Melanocyte of skin (primary cell): ENCODE results near the genes CC2D1A and C19orf67.

DNA sequence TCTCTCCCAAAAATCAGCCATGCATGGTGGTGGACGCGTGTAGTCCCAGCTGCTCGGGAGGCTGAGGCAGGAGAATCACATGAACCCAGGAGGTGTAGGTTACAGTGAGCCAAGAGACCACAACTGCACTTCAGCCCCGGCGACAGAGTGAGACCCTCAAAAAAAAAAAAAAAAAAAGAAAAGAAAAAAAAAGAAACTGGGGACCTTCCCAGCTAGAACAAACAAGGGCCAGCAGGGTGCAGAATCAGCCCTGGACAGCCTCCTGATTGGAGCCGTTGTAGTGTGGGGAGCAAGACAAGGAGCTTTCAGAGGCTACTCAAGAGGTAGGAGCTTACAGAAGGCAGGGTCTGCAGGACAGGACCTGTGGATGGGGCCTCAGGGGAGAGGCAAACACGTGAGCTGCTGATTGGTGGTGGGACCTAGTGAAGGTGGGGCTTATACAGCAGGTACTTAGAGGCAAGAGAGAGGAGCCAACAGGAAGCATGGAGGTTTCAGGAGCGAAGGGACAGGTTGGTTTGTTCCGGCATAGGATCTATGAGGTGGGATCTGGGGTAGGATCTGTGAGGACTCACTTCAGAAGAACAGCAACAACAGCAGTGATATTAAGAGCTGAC, 32.3 kb downstream of the ZSWIM4 start:
- CAGE, long polyA plus RNA, 2 experiments: no peak in any of the 2 experiments

- CAGE, long polyA plus RNA, 2 experiments: no peak in any of the 2 experiments
Measured at GRCh38 chr19:13874078-13874484, 2.9 kb upstream of the NANOS3 start.

DNA sequence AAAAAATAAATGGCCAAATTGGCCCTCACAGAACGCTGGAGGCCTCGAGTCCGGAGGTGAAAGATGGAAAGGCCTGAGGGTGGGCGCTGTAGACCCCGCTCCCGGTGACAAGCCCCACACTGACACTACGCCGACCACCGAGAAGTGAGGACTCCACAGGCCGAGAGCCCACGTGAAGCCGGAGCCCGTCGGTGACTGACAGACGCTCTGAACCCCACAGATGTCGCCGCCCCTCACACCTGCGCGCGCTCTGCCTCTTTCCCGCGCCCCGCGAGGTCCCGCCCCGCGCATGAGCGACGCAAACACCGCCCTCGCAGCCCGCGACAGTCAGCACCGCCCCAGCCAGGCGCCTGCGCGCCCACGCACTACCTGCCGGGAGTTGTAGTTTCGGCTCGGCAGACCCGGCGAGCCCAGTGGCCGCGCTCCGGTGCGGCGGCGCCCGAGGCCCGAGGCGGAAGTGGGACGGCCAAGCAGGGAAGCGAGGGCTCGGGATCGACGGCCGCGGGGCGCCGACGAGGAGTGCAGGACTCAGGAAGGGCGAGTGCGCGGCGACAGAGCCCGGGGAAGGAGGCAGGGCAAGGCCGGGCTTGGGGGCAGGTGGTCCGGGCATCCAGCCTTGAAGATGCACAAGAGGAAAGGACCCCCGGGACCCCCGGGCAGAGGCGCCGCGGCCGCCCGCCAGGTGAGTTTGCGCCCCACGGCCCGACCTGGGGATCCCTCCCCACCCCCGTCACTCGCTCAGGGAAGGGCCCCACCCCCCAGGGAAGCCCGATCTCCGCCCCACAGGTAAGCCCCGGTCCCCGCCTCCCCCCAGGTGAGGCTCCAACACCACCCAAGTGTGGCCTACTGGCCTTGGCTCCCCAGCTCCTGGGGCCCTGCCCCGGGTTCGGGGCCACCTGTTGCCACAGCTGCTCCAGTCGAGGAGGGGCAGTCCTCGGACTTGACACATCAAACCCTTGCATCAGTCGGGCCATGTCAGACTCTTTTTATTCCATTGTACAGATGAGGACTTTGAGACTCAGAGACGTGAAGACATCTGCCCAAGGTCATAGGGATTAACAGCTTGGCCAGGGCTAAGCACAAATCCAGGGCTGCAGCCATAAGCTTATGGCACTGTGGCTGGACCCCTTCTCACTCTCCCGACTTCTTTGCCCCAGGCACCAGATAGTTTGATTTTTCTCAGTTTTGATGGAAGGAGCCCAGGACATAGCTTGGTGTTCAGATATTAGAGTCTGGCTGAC, at the start of gene CC2D1A:
Gene CC2D1A, plus strand, starts transcription at position 382 of the 1,241 bp plus-strand sequence.
- CAGE, long polyA plus RNA, 2 experiments: no peak in any of the 2 experiments

GRCh38 chr19:13952800-13953841, 812 bp downstream of the DCAF15 start:
- CAGE, long polyA plus RNA, 2 experiments: no peak in any of the 2 experiments

- CAGE, long polyA plus RNA, 2 experiments: no peak in any of the 2 experiments
Measured at GRCh38 chr19:14052666-14053706, 8.9 kb downstream of the PALM3 start.

- CAGE, long polyA plus RNA, 2 experiments: no peak in any of the 2 experiments
Measured at GRCh38 chr19:14085608-14086826, at the start of gene C19orf67. C19orf67 (minus strand) TSS chr19:14085783.

- CAGE, long polyA plus RNA, 2 experiments: no peak in any of the 2 experiments
Measured at GRCh38 chr19:14088938-14089725, 3.5 kb upstream of the C19orf67 start.

DNA sequence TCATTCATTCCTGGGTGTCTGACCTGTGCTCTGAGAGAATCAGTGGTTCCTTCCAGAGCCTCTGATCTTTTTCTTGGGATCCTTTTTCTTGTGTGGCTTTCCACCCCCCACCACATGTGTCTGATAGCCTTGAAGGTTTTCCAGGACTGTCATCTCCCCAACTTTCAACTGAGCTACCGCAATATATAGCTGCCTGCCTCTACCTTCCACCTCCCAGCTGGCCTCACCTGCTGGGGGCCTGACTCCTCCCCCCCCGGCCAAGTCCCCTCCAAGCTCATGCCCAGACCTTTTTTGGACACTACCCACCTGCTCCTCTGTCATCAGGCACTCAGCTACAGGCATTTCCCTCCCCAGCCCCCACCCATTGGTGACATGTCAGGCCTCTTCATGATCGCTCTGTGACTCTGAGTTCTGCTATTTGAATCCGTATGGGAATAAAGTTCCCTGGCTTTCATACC, 1.9 kb downstream of the PRKACA start:
- CAGE, long polyA plus RNA, 2 experiments: no peak in any of the 2 experiments

DNA sequence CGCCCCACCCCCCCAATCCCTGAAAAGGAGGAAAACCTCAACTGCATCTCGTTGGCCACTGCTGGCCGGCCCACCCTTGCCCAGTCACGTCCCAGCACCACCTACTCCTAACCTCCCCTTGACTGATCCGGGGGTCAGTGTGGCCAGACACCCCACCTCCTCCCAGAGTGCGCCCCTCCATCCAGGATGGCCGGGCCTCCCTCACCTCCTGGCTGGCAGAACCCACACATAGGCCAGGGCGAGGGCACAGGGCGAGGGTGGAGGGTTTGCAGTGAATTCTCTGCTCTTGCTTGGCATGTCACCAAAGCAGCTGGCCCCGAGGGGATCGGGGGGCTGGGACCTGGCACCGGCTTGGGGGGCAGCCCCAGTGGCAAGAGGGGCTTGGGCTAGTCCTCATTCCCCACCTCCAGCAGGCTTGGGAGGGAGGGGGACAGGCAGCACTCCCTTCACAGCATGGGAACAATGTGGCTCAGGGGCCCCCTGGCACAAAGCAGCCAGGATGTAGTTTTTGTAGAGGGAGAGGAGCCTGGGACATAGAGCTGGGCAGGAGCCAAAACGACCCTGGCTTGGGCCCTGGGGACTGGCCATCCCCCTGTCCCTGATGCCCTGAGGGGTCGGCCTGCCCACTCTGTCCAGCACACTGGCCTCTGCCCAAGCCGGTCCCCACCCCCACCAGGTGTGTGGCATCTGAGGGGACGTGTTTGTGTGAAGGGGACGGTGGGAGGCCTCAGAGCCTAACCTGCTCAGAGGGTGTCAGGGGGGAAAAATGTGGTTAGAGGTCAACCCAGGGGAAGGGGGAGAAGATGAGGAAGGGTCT, 28.5 kb upstream of the ASF1B start:
- CAGE, long polyA plus RNA, 2 experiments: no peak in any of the 2 experiments

- CAGE, long polyA plus RNA, 2 experiments: no peak in any of the 2 experiments
Measured at GRCh38 chr19:14221375-14221613, 15.3 kb upstream of the ADGRL1 start.

DNA sequence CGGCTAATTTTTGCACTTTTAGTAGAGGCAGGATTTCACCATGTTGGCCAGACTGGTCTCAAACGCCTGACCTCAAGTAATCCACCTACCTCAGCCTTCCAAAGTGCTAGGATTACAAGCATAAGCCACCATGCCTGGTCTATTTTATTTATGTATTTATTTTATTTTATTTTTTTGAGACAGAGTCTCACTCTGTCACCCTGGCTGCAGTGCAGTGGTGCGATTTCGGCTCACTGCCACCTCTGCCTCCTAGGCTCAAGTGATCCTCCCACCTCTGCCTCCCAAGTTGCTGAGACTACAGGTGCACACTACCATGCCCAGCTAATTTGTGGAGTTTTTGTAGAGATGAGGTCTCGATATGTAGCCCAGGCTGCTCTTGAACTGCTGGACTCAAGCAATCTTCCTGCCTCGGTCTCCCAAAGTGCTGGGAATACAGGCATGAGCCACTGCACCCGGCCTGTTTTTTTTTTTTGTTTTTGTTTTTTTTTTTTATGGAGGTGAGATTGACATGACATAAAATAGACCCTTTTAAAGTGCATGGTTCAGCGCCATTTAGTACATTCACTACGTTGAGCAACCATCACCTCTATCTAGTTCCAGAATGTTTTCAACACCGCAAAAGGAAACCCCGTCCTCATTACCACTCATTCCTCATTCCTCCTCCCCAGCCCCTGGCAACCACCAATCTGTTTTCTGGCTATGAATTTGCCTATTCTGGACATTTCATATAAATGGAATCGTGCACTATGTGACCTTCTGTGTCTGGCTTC, 10.2 kb upstream of the ADGRE5 start:
- CAGE, long polyA plus RNA, 2 experiments: no peak in any of the 2 experiments

DNA sequence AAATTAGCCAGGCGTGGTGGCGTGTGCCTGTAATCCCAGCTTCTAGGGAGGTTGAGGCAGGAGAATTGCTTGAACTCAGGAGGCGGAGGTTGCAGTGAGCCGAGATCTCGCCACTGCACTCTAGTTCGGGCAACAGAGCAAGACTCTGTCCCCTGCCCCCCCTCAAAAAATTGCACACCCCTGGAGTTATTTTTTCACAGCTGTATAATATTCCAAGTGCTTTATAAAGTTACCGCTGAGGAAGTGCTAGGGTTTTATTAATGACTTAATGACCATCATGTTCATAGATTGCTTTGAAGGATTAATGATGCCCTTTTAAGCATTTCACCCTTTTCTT, 6.5 kb upstream of the ADGRE5 start:
- CAGE, long polyA plus RNA, 2 experiments: no peak in any of the 2 experiments

- CAGE, long polyA plus RNA, 2 experiments: no peak in any of the 2 experiments
Measured at GRCh38 chr19:14375134-14376274, 5.7 kb upstream of the ADGRE5 start.

DNA sequence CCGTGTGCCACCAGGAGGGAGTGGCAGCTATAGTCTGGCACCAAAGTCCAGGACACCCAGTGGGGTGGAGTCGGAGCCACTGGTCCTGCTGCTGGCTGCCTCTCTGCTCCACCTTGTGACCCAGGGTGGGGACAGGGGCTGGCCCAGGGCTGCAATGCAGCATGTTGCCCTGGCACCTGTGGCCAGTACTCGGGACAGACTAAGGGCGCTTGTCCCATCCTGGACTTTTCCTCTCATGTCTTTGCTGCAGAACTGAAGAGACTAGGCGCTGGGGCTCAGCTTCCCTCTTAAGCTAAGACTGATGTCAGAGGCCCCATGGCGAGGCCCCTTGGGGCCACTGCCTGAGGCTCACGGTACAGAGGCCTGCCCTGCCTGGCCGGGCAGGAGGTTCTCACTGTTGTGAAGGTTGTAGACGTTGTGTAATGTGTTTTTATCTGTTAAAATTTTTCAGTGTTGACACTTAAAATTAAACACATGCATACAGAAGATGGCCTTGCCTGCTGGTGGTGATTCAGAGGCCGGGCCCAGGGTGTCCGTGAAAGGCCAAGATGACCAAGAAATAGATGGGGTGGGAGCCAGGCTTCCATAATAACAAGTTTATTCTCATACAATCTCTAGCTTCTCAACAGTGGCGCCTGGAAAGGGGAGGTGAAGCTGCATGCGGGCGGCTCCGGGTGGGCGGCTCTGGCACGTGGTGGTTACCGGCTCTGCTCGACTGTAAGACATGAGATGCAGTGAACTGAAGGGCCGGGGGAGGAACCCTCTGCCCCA, 10.7 kb downstream of the DDX39A start:
- CAGE, long polyA plus RNA, 2 experiments: no peak in any of the 2 experiments

- CAGE, long polyA plus RNA, 2 experiments: no peak in any of the 2 experiments
Measured at GRCh38 chr19:14412519-14413286, 6.4 kb downstream of the DDX39A start.

GRCh38 chr19:14416071-14416690, 3.0 kb downstream of the DDX39A start:
- CAGE, long polyA plus RNA, 2 experiments: no peak in any of the 2 experiments

DNA sequence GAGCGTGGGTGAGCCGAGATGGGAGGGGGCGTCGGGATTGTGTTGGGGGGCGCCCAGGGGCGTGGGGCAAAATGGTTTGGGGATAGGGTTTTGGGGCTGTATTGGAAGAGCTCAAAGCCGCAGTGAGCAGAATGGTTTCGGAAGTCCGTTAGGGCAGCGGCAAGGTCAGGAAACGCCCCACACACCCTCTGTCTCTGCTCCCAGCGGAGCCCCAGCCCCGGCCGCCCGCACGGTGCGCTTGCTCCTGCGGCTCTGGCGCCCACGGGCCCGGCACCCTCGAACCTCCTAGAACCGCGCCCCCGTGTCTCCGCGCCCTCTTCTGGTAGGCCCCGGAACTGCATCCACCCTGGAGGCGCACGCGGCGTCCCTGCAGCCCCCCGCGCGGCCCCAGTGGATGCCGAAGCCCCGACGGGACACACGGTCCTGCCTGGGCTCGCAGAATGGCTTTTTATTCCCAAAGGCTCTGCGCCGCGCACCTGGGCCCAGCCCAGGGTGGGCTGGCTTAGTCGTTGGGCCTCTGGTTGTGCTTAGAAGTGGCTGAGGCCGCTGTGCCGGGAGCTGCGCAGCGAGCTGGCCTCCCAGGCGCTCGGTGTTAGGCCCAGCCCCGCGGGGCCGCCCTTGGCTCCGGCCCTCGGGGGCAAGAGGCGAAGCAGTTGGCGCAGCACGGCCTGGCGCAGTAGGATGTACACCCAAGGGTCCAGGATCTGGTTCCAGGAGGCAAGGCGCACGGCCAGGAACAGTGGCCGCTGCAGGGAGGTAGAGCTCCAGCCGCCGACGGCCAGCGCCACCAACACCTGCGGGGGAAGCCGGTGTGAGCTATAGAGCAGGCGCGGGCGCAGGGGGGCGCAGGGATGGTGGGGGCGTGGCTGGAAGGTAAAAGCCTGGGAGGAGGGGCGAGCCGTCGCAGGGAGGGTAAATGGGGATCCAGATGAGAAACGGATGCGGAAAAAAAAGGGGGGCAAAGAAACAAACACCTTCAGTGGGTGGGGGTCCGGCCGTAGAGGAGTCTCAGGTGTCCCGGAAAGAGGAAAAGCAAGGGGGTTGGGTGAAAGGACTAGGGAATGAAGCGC, 2.8 kb downstream of the PTGER1 start:
- CAGE, long polyA plus RNA, 2 experiments: no peak in any of the 2 experiments

- CAGE, long polyA plus RNA, 2 experiments: no peak in any of the 2 experiments
Measured at GRCh38 chr19:14563791-14564711, 7.8 kb downstream of the NDUFB7 start.

DNA sequence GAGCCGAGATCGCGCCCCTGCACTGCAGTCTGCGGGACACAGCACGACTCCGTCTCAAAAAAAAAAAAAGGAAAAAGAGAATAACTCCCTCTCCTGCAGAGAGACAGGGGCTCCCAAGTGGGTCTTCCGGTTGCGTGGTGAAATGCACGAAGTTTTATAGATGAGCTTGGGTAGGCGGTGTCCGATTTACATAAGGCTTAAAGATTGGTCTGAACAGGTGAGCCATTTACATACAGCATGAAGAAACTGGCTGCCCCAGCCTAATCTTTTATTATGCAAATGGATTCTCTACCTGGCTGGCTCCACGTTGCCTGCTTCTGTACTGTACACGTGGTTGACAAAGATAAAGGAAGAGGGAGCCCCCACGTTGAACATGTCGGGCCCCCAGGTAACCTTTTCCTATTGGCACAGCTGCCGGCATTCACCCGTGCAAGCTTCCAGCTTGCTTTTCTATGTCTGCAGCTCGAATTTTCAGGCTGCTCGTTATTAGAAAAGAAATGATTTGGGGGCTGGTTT, 19.5 kb downstream of the ADGRE2 start:
- CAGE, long polyA plus RNA, 2 experiments: no peak in any of the 2 experiments

DNA sequence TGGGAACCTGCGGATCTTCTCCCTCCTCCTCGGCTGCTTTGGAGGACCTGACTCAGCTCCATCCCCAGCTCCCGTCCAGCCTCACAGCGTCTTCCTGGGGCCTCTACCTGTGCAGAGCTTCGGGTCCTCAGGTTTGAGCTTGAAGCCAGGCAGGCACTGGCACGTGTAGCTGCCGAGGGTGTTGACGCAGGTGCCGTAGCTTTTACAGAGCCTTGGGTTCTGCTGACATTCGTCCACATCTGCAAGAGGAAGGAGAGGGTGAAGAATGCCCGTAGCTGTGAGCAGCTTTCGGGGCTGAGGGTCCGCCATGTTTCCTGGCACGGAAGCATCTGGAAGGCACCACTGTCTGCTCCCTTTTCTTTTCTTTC, 11.5 kb downstream of the ADGRE2 start:
- CAGE, long polyA plus RNA, 2 experiments: no peak in any of the 2 experiments